ENCODE measurements around a stretch of chr17.

DNA sequence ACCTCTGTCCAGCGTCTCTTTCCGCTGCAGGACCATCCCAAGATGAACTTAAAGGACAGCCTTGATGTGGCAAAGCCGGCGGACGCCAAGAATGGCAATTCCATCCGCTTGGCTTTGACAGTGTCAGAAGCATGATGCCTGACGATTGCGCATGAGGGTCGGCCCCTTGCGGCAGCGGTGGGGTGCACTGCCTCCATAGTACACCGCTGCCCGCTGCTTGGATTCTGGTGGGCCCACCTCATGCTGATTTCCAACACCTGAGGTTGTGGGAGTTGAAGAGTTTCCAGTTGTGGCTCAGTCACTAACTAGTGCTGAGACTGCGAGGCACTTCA is 505 bp upstream of the KIF18B start:
- PRO-cap: no peak

- PRO-cap: no peak
These were observed 15.4 kb upstream of the C1QL1 start for GRCh38 chr17:44983442-44983934.

GRCh38 chr17:44995439-44995974 is 27.4 kb upstream of the C1QL1 start:
- PRO-cap: no peak

GRCh38 chr17:45040413-45041334 is 10.8 kb downstream of the DCAKD start:
- PRO-cap: no peak

- PRO-cap: no peak
These were observed 15.8 kb downstream of the PLCD3 start for GRCh38 chr17:45116525-45116957.

GRCh38 chr17:45123890-45124338 is 8.4 kb downstream of the PLCD3 start:
- PRO-cap: no peak

- PRO-cap: bidirectional peak, plus-strand start at chr17:45148478, minus-strand start at chr17:45148154
These were observed 273 bp upstream of the HEXIM1 start for GRCh38 chr17:45148013-45148390.

DNA sequence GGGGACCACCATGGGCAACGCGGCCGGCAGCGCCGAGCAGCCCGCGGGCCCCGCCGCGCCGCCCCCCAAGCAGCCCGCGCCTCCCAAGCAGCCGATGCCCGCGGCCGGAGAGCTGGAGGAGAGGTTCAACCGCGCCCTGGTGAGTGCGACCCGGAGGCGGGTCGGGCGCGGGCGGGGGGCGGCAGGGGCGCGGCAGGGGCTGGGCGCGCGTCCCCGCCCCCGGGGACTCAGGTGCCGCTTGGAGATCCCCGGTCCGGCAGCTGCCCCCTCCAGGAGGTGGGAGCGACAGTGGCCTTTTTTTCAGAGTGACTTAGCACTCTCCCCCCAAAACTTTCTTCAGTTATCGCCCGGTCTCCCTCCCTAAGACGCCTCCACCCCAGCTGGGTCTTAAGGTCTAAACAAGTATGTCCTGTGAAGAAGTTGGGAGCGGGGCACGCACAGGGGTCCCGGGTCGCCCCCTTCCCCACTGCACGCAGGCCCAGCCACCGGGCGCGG is 477 bp downstream of the FMNL1 start:
- PRO-cap: no peak

DNA sequence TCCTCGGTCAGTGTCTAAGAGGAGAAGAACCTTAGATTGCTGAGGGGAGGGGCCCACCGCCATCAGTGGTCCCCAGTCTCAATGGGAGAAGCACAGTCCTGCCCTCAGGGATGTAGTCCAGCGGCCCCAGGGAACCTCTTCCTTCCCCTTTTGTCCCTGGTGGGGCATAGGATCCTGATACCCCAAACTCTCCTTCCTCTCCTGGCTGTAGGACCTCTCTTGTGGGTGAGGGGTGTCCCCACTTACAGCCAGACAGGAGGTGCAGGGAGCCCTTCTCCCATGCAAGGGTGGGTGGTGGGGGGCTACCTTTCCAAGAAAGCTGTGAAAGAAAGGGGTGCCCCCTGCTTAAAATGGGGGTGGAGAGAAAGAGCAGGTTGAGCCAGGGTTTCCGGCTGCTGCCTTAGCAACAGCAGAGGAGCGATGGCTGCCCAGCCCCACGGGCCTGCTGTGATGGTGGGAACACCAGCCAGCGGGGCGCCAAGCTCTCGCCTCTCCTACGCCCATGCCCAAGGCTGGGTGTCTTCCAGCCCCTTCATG is 2.8 kb downstream of the FMNL1 start:
- PRO-cap: no peak

DNA sequence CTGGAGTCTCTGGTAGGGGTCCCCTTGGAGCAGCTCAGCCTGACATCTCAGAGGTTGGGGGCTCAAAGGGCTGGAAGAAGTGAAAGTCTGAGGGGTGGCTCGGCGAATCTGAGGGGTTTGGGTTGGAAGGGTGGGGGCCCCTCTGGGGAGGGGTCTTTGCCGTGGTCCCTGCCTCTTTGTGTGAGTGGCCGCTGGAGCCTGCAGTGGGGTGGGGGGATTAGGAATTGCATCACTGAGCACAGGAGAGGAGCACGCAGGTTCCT is 9.7 kb downstream of the FMNL1 start:
- PRO-cap: no peak

DNA sequence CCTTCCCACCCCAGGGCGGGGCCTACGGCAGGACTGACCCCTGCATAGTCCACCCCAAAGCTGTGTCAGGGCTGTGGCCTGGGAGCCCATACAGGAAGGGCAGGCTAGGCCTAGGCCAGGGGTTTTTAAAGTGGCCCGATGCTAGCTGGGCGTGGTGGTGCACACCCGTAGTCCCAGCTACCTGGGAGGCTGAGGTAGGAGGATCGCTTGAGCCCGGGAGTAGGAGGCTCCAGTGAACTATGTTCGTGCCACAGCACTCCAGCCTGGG is 10.1 kb downstream of the FMNL1 start:
- PRO-cap: no peak

DNA sequence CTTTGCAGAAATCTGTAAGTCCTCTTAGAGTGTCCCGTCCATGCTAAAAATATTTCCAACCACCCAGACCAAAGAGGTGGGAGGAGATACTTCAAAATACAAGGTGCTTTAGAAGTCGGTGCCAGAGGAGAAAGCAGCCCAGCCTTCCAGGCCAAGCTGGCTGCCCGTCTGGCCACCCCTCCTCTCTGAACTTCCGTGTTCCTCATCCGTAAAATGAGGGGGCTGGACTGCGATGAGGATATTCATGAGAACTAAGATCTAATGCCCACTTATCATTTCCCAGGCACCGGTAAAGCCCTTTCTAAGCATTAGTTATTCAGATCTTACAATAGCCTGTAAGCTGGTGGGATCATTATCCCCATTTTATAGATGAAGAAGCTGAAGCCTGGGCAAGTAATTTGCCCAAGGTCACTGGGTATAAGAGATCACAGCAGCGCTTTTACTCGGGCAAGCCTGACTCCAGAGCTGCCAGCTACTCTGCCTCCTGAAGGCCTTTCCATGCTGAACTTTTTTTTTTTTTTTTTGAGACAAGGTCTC is 16.3 kb upstream of the SPATA32 start:
- PRO-cap: no peak

DNA sequence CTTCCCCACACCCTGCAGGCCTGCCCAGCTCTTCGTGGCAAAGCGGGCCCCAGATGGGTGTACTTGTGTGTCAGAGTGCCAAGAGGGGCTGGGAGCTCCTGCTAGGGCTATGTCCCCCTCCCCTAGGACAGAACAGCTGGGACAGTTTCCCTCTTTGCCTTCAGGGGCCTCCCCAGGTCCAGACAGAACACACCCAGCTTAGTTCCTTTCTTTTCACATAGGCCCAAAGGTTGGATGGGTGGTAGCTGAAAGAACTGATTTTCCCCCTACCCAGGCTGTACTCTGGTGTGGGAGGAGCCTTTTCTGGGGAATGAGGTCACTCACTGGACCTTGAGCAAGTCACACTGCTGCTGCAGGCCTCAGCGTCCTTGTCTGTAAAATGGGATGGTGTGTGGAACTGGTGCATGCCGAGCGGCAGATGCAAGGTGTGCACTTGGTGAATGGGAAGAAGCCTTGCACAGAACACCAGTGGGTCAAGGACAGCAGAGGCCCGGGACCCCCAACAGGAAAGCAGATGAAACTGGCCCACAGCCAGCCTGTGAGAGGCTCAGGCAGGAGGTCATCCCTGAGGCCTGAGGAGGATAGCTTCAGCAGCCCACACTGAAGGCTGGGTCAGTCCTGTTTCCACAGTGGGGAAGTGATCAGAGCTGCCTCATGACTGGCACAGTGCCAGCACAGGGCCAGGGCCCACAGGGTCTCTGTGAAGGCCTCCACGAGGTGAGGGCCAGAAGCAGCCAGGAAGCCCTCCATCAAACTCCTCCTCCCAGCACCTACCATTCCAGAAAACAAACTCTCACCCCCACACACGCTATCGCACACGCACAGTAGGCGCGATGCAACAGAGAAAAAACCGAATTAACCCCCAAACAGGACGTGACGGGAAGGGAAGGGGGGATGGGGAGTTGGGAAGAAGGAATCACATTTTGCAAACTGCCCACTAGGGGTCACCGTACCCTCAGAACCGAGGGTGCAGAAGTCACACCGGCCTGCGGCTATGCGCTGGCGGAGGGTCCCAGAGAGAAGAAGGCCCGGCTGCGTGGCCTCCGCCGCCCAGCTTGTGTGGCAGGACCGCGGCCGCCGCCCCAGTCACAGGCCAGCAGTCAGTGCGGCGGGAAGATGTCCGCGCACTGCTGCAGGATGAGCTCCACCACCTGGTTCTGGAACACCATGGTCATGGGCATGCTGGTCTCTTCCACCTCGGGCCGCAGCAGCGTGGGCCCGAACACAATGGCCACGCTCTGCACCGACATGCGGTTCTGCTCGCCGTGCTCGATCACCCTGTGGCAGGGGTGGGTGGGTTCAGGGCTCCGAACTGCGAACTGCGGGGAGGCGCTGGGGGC is 37.8 kb downstream of the ARHGAP27 start:
- PRO-cap: no peak

GRCh38 chr17:45410265-45411400 is 22.0 kb downstream of the ARHGAP27 start:
- PRO-cap: bidirectional peak, plus-strand start at chr17:45410437, minus-strand start at chr17:45410386; unidirectional peak, minus-strand start at chr17:45410772

DNA sequence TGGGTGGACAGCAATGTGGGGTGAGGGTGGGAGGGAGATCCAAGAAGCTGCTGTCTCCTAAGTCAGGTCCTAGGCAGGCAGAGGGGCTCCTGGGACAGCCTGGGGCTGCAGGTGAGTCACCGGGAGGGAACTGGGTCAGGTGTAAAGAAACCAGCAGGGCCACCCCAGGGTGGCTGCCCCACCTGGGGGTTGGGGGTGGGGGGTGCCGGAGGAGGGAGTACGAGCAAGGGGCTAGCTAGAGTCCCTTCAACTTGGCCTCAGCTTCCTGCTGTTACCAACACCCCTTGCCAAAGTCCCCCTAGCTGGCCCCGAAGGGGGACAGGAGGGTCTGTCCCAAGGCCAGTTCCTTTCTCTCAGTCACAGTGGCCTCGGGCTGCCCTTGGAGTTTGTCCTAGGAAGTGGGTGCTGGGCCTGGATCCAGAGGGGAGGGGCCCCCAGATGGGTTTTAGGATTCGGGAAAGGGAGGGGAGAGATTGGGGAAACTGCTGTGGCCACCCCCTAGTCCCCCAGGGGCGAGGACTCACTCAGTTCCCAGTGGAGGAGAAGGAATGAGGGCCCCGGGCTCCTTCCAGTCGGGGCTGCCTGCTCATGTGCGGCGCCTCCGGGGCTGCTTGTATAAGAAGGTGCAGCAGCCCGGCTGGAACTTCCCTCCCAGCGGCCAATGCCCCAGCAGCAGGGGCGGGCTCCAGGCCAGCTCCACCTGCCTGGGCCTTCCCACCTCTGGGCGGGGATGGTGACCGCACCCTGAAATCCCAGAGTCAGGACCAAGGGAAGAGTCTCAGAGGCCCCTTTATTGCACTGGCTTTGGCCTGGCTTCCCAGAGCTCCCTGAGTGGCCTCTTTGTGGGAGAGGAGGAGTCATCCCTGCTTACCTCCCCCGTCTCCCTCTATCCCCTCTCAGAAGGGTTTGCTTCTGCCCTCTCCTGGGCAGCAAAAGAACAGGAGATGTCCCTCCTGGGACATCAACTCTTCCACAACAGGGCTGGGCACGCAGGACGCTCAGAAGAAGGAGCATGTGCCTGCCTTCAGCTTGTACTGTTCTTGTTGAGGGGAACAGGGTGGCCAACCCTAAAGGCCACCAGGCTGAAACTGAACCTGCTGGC is 7.3 kb downstream of the ARHGAP27 start:
- PRO-cap: unidirectional peak, minus-strand start at position 592 of the sequence

DNA sequence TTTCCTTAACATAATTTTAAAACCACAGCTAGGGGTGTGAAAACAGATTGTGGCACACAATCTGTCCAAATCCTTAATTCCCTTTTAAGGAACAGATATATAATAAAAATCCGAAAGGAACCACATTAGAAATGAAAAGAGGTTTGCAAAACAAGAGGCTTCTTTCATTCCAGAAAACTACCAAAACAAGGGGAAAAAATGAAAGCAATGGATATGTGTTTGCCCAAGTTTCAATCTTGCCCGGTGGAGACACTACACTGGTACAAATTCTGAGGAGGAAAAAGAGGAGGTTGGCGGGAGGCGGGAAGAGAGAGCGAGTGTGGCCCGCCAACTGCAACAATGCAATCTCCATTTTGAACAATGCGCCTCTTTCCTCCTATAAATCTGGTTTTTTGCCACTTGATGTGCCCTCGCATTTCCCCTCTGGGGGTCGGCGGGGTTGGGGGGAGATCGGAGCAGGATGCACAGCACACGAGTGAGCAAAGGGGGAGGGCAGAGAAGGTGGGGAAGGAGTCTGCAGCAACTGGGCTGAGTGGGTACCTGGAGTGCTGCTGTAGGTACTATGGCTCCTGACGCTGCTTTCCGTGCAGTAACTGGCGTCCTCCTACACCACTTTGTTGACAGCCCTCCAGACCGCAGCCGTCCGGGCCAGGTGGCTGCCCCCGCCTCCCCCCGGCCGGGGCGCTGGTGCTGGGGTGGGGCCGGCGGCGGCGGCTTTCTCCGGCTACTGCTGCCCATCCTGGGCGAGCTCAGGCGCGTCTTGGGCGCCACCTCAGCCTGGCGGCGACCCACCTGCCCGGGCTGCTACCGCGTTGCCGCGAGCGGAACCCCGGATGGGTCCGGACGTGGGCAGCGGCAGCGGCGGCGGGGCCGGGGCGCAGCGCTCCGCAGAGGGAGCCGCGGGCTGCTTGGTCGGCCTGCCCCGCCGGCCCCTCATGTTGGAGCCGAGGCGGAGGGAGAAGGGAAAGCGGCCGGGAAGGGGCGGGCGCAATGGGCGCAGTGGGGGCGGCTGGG is 93.8 kb upstream of the PLEKHM1 start:
- PRO-cap: unidirectional peak, plus-strand start at position 288 of the sequence; bidirectional peak, plus-strand start at position 495 of the sequence, minus-strand start at position 341 of the sequence; bidirectional peak, plus-strand start at position 836 of the sequence, minus-strand start at position 591 of the sequence

DNA sequence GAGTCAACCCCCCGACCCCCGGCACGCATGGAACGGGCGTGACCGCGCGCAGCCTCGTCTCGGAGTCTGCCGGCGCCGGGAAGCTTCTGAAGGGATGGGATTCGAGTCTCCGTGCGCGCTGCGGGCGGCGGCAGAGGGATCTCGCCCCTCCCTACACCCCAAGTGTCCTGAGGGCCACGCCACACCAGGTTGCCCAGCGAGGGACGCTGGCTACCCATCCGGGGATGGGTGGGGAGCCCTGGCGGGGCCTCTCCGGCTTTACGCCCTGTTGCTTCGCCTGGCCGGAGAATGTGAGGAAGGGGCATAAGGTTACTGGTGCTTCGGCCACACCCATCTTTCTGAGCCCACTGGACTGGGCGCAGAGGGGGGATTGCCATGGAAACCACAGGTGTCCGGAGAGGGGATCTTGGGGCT is 1.8 kb downstream of the MAPT start:
- PRO-cap: no peak

DNA sequence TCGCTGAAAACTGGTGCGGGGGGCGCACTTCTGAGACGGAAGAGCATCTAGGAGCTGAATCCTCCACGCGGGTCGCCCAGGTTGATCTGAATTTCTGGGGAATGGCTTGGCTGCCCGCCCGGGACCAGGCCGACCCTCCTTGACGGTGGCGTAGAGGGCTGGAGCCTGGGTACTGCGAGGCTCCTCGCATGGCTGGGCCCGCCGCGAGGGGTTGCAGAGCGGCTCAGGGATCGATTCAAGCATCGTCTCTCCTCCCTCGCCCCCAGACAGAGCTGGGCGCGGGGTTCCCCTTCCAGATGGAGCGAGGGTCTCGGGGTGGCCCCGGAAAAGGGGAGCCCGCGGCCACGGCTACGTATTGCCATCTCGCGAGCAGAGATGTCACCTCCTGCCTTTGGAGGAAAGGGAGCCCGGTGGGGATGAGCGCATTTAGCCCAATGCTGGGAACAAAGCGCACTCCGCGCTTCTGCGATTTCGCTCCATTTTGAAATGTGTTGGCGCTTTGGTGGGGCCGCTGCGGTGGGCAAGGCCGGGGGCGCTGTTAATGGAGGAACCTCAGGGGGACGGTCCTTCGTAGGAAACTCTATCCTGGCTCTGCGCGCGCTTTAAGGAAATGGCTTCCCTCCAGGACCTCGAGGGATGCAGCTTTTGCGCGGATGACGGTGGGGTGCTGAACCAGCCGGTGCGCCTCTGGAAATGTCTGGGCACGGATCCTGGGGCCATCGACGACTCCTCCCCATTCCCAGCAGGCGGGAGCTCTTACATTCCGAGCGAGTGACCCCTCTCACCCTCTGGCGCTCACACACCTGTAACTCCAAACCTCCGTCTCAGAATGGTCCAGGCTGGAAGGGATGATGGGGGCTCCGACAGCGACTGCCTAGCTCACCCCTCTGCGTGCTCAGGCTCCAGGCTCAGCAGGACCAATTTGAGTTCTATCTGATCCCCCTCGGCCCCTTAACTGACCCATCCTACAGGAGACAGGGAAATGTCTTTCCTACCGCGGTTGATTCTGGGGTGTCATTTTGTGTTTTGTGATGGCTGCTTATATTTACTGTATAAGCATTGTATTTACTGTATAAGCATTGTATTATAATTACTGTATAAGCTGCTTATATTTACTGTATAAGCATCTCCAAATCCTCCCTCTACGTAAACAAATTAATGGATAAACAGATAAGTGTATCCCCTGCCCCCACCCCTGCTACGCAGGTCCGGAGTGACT is 3.0 kb downstream of the MAPT start:
- PRO-cap: no peak

- PRO-cap: no peak
These were observed 21.2 kb downstream of the MAPT start for GRCh38 chr17:45915684-45915883.

DNA sequence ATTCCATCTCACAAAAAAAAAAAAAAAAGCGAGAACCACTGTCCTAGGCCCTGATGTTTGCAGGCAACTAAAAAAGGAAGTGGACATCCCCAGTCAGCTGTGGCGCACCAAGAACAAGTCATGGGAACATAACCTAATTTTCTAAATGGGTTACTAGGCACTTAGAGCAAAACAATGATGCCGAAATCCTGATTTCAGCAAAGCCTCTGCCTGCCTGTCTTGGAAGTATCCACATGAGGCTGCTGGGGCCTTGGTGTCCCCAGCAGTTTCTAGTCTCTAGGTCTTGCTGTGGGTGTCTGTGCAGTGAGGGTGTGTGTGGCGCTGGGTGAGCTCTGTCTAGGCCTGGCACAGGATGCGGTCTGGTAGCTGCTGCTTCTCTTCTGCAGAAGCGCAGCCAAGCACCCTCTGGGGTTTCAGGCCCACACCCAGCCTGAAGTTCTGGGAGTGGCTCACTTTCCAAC is 21.0 kb downstream of the STH start:
- PRO-cap: no peak

Data from sternocleidomastoid (tissue), 1 donor.